Suprapubic skin (tissue), 4 donors: ENCODE results near the gene HSD17B13.

DNA sequence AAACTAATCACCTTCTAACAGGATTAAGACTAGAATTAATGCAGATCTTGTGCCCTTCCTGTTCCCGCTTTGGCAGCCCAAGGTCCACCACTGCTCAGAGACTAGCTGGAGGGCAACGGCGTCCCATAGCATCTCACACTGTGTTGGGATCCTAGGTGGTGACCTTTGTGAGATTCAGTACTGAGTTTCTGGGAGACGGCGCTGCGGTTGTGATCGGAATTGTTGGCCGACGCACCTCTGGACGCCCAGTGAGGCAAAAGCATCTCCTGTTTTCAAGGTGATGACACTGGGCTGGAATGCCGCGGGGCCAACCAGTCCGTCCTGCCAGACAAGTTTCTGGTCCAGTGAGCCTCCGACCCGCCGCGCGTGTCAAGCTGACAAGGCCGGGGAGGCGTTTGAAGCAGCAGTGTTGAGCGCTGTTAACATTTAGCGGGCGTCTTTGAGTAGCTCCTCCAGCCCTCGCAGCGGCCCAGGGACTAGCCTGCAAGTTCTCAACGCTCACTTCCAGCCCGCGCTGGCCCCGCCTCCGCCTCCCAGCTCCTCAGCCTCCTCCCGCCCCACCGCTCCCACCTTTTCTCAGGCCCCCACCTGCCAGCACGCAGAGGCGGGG is 624 bp upstream of the CDS1 start:
- PRO-cap, result unidirectional peak, plus-strand start at position 380 of the sequence; bidirectional peak, plus-strand start outside the sequence, minus-strand start at position 478 of the sequence
- RAMPAGE, long total RNA, 4 experiments, result start-site peak on the minus strand in 1 of 4 experiments, centred at position 364 of the sequence, 13 reads per replicate

GRCh38 chr4:84683844-84684155 is 100.9 kb downstream of the CDS1 start:
- PRO-cap, result no peak
- RAMPAGE, long total RNA, 4 experiments, result start-site peak on the minus strand in 1 of 4 experiments, at chr4:84683944-84684104 at its widest, 29 reads per replicate

DNA sequence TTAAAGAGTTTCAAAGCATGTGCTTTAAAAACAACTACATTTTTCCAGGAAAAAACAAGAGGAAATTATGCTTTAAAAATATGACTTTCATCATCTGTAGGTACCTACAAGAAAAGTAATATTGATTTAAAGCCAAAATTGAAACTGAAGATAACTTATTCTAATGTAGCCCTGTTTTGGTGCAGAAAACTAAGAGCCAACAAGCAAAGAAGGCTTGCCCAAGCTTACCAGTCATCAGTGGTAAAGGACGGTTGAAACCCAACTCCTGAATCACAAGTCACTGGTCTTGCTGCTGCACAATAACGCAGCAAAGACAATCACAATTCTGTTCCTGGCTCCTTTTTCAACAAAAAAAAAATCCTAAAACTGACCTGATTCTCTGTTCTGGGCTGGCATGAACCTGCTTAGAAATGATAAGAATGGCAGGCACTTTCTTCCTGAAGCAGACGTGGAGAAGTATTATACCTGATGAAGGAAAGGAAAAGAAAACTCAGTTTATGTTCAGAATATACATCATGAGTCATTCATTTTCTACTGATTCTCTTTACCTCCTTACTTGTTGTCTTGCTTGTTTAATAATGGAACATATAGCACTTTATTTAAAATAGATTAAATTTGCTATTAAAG is 34.5 kb downstream of the WDFY3 start:
- PRO-cap, result no peak
- RAMPAGE, long total RNA, 4 experiments, result no peak in any of the 4 experiments

- PRO-cap, result no peak
- RAMPAGE, long total RNA, 4 experiments, result no peak in any of the 4 experiments
Observed at GRCh38 chr4:85577103-85578080, 102.4 kb downstream of the ARHGAP24 start.

GRCh38 chr4:85603833-85604267 is 128.9 kb downstream of the ARHGAP24 start:
- PRO-cap, result no peak
- RAMPAGE, long total RNA, 4 experiments, result no peak in any of the 4 experiments

GRCh38 chr4:85702913-85703553 is 228.1 kb downstream of the ARHGAP24 start:
- PRO-cap, result no peak
- RAMPAGE, long total RNA, 4 experiments, result no peak in any of the 4 experiments

GRCh38 chr4:85741697-85742301 is 266.8 kb downstream of the ARHGAP24 start:
- PRO-cap, result no peak
- RAMPAGE, long total RNA, 4 experiments, result start-site peak on the plus strand in 2 of 4 experiments, at chr4:85741887-85742217 at its widest, 7 to 10 reads per replicate

- PRO-cap, result no peak
- RAMPAGE, long total RNA, 4 experiments, result no peak in any of the 4 experiments
Observed at GRCh38 chr4:86331335-86331952, 28.4 kb downstream of the MAPK10 start.

DNA sequence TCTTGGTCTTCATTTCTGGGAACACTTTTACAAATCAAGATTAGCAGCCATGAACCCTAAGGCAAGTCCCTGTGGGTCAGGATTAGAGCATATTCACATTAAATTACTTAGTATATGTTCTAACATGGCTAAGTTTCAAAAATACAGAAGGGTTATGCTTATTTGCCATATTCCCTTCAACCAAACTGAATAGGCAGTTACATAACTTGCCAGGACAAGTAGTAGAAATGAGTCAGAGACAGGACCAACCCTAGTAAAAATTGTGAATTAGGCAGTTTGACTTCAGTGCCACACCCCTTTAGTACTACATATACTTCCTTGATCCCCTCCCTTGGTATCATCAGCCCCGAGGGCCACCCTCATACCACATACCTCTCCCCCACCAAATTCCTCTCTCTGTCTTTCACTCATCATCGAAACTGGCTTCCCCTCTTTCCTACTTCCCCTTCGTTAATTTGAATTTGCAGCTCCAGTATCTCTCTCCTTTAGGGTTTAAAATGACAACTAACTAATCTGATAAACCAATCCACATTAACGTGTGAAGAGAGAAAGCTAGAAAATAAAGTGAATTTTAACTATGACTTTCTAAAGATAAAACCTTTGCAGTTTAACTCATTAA is 8.0 kb upstream of the PTPN13 start:
- PRO-cap, result no peak
- RAMPAGE, long total RNA, 4 experiments, result no peak in any of the 4 experiments

DNA sequence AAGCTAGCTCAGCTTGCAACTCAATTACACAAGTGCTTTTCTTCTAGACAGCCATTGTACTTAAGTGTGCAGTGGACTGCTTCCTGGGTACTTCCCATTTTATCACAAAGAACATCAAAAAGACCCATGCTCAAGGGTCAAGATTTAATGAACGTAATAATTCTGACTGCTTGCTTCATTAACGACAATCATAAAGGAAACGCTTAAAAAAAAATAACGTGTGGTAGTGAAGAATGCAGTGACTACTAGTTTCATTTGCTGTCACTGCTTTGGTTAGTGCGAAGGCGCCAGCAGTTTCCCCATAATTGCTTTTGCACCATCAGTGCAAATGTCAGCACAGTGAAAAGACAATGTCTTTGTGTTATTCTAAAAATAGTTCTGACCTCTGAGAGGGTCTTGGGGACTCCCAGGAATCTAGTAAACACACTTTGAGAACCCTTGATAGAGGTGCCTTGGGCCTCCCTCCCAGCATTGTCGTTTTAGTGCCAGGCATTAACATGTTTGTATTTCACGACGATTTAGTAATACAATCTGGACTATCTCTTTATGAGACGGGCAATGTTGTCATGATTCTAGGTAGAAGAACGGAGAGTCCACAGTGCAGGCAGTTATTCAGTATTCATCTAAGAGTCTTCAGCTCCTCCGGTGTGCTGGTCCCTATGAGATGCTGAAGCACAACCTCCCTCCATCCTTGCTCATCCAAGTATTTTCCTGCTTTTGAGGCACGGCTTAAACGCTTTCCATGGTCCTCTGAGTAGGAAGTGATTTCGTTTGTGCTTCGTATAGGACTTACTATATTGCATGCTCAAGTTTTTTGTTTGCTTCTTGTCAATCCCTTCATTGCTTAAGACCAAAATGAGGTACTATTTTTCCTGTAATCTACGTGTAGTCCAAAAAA is 71.0 kb downstream of the AFF1 start:
- PRO-cap, result no peak
- RAMPAGE, long total RNA, 4 experiments, result no peak in any of the 4 experiments

DNA sequence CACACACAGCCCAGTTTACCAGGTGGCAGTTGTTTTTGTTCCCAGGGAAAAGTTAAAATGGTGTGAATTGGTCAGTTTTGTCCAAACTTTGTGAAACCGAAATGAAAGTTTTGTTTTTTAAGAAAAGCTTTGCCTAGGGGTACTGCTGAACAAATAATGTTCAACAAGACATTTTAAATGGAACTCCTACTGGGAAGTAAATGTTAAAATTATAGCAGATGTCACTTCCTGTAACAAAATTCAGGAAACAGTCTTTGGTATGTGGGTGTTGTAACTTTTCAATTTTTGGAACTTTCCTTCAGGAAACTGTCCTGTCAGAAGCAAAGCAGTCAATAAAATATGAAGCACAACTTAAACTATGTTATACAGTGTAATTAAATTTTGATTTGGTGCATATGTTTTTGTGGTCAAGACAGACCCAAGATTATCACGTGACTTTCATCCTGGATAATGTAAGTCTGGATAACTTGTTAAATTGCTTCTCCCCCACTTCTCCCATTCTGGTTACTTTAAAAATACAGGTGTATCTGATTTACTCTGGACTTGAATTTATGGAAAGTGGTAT is 79.6 kb downstream of the AFF1 start:
- PRO-cap, result no peak
- RAMPAGE, long total RNA, 4 experiments, result no peak in any of the 4 experiments

GRCh38 chr4:87041109-87041838 is 106.5 kb downstream of the AFF1 start:
- PRO-cap, result no peak
- RAMPAGE, long total RNA, 4 experiments, result no peak in any of the 4 experiments

- PRO-cap, result no peak
- RAMPAGE, long total RNA, 4 experiments, result no peak in any of the 4 experiments
Observed at GRCh38 chr4:87042891-87043807, 108.3 kb downstream of the AFF1 start.

DNA sequence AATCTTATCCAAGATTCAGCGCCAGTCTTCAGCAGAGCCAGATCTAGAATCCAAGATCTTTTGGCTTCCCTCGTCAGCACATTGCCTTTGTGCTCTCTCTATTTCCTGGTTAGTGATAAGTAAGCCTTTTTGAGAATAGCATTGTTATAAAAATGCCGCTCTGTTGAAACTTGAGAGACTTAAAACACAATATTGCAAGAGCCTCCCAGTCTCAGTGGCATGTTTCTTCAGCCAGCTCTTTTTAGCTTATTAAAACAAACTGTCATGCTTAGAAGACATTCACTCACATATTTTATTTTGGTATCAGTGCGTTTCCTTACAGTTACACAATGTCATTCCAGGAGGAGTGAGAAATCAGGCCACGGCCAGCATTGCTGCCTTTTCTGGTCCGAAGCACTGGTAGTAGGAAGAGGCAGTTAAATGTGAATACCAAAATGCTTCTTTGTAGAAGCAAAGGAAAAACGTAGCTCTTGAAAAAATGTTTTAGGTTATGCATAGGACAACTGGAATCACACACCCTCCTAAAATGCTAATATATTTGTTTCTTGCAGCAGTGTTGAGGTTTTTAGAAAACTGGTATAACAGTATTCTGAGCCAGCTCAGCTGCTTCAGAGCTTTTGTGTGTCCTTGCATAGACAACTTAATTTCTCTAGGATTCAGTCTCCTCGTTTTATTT is 141.2 kb downstream of the KLHL8 start:
- PRO-cap, result no peak
- RAMPAGE, long total RNA, 4 experiments, result no peak in any of the 4 experiments

- PRO-cap, result no peak
- RAMPAGE, long total RNA, 4 experiments, result no peak in any of the 4 experiments
Observed at GRCh38 chr4:87278260-87278800, 44.4 kb downstream of the HSD17B13 start.

GRCh38 chr4:87322515-87323292 is at the start of gene HSD17B13:
HSD17B13 (minus strand) TSS chr4:87322882.
- PRO-cap, result unidirectional peak, minus-strand start at chr4:87322878
- RAMPAGE, long total RNA, 4 experiments, result start-site peak on the minus strand in 2 of 4 experiments, at chr4:87322697-87322935 at its widest, 38 to 2,344 reads per replicate

GRCh38 chr4:87420724-87421440 is 1.5 kb upstream of the NUDT9 start:
- PRO-cap, result no peak
- RAMPAGE, long total RNA, 4 experiments, result no peak in any of the 4 experiments

GRCh38 chr4:87502572-87503453 is 26.4 kb downstream of the SPARCL1 start:
- PRO-cap, result no peak
- RAMPAGE, long total RNA, 4 experiments, result no peak in any of the 4 experiments

DNA sequence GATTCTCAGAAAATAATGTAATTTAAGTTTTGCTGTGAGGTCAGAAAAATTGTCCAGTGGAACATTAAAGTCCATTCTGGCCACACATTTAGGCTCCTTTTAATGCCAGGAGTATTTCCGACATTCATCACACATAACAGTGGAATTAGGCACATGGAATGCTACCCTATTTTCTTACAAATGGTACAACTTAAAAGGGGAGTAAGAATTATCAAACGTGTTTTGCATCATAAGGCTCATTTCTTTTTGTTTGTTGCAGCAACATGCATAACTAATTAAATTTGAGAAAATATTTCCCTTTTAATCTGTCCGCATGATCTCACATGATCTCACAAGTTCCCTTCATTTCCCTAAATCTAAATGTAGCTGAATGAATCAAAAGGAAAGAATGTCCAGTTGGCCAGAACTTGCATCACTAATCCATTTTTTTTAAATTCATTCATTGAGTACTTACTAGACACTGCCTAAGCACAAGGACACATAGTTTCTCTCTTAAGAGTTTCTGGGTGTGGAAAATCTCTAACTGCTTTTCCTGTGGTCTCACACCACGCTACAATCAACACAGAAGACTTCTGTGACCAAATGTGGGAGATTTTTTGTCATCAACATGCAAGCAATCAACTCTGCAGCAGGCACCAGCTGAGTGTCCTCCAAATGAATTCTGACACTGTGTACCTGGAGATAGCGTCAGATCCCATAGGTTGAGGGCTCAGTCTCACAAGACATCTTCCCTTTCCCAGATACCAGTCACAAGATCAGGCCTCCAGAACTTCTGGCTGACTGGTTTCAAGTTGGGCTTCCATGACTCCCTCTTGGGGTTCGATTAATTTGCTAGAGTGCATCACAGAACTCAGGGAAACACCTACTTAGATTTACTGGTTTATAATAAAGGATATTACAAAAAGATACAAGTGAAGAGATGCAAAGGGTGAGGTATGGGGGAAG is 21.9 kb downstream of the SPARCL1 start:
- PRO-cap, result no peak
- RAMPAGE, long total RNA, 4 experiments, result start-site peak on the minus strand in 1 of 4 experiments, centred at position 684 of the sequence, 8 reads per replicate

DNA sequence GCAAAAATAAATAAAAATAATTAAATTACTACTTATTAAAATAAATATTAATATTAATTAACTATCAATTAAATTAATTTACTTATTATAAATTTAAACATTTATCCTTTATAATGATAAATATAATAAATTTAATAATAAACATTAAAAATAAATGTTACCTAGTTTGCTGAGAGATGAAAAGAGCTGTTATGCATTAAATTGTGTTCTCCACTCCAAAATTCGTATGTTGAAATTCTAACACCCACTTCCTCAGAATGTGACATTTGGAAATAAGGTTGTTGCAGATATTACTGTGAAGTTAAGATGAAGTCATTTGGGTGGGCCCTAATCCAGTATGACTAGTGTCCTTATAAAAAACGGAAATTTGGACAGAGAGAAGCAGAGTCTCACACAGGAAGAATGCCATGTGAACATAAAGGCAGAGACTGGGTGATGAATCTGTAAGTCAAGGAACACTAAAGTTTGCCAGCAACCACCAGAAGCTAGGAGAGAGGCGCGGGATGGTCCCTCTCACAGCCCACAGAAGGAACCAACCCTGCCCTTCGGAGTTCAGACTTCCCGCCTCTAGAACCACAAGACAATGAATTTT is 67.1 kb upstream of the IBSP start:
- PRO-cap, result no peak
- RAMPAGE, long total RNA, 4 experiments, result no peak in any of the 4 experiments